Cerebral cortex (tissue), 2 donors: ENCODE results near the genes LPXN, OR5A2 and OR10V1.

GRCh38 chr11:57693637-57693983, 18.4 kb downstream of the MED19 start:
- PRO-cap, 2 experiments, result peak in 1 of 2 experiments; most common minus-strand start chr11:57693769 (in 1)

GRCh38 chr11:57762492-57762836, 862 bp downstream of the CTNND1 start:
- PRO-cap, 2 experiments, result no peak in any of the 2 experiments

DNA sequence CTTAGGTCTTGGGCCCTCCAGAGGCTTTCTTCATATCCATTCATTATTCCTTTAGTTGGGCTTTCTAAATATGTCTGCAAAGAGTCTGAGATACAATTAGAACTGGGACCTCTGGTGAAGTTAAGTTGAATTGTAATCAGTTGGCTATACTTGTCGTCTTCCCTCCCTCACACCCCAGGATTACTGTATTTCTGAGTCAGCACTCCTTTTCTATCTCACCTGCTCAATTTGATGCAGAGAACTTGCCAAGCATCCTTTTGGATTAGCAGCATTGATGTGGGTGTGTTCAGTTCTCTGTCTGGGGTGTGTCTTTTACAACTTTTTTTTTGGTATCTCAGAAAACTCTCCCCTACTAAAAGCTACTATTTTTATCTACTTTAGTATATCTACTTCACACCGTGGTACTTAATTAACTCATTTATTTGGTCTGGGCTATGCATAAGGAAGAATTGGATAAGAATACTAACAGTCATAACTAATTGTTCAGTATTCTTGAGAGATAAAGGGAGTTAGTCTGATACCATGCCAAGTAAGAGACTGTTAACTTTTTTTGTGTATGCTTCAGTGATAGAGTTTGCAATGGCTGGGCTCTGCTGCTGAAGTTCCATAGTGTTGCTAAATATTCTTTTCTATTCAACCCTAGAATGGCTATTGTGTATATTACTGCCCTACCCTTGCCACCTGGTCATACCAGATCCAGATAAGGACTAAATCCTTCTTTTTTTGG, 15.1 kb downstream of the CTNND1 start:
- PRO-cap, 2 experiments, result no peak in any of the 2 experiments

- PRO-cap, 2 experiments, result no peak in any of the 2 experiments
Measured at GRCh38 chr11:57819414-57819869, 57.8 kb downstream of the CTNND1 start.

GRCh38 chr11:57820986-57821578, 59.5 kb downstream of the CTNND1 start:
- PRO-cap, 2 experiments, result no peak in any of the 2 experiments

- PRO-cap, 2 experiments, result no peak in any of the 2 experiments
Measured at GRCh38 chr11:58058282-58059256, 27.8 kb downstream of the OR6Q1 start.

DNA sequence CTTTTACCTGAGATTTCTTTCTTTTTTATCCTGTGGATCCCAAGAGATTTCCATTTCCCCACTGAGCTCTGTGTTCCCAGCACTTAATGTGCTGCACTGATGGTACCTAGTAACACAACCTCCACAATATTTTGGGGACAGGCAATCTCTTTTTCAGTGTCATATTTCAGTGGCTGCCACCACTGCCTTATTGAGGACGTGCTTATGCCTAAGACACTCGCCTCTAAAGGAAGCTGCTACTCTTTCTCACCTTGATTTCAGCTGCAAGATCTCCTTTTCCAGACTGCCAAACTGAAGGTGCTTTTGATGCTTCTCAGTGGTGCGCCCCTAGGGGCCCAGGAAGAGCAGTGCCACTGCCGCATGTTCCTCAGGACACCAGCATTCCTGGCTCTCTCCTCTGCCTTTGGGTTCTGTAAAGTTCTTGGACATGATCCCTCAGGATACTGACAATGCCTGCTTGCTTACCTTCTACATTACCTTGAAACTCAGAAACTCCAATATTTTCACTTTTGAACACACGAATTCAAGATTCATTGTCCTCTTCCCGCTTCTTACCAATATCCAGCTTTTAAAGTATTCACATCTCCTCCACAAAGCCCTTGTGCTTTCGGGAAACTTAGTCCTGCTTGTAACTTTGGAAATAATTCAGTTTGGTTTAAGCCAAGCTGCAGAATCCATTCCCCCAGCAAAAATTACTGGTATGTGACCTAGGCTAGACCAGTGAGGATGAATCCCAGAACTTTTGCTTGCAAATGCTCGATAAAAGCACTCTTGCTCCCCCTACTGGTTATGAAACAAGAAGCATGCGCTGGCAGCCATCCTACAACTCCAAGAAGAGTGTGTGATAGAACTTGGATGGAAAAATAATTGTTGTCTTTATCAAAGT, 16.3 kb upstream of the OR5B21 start:
- PRO-cap, 2 experiments, result no peak in any of the 2 experiments

GRCh38 chr11:58575207-58576388, at the start of gene LPXN:
Gene LPXN, minus strand, starts transcription at chr11:58575856.
- PRO-cap, 2 experiments, result peak in 1 of 2 experiments; most common plus-strand start chr11:58575612 (in 1); most common minus-strand start chr11:58575440 (in 1)

- PRO-cap, 2 experiments, result no peak in any of the 2 experiments
Measured at GRCh38 chr11:58900895-58901501, 38.3 kb upstream of the GLYATL1 start.

- PRO-cap, 2 experiments, result no peak in any of the 2 experiments
Measured at GRCh38 chr11:58927205-58928067, 11.9 kb upstream of the GLYATL1 start.

DNA sequence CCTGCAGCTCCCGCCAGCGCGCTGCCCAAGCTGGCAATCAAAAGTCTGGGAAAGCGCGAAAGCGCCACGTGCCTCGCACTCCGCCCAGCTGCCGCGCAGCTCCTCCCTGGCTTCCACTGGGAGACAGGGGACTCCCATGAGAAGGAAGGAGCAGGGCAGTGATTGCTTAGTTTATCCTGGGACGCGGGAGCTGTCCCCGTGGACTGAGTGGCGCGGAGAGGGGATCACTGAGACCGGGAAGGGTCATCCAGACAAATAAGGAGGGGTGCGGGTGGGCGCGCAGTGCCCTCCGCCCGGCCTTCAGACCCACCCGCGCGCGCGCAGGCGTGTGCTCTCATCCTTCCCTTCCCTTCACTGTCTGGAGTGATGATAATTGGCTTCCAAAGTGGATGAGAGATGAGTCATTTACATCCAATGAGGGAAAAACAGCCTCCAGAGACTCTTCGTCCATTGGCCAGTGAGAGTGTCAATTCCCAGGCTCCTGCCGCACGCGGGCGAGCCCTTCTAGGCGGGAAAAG, 23.1 kb upstream of the GLYATL1B start:
- PRO-cap, 2 experiments, result peak in 1 of 2 experiments; most common minus-strand start position 356 of the sequence (in 1)

- PRO-cap, 2 experiments, result no peak in any of the 2 experiments
Measured at GRCh38 chr11:59097907-59098301, 9.1 kb upstream of the FAM111B start.

GRCh38 chr11:59102253-59102839, 4.7 kb upstream of the FAM111B start:
- PRO-cap, 2 experiments, result no peak in any of the 2 experiments

GRCh38 chr11:59171436-59171863, 482 bp upstream of the DTX4 start:
- PRO-cap, 2 experiments, result peak in 1 of 2 experiments; most common plus-strand start chr11:59171694 (in 1); most common minus-strand start chr11:59171589 (in 1)

- PRO-cap, 2 experiments, result no peak in any of the 2 experiments
Measured at GRCh38 chr11:59181520-59182609, 9.9 kb downstream of the DTX4 start.

DNA sequence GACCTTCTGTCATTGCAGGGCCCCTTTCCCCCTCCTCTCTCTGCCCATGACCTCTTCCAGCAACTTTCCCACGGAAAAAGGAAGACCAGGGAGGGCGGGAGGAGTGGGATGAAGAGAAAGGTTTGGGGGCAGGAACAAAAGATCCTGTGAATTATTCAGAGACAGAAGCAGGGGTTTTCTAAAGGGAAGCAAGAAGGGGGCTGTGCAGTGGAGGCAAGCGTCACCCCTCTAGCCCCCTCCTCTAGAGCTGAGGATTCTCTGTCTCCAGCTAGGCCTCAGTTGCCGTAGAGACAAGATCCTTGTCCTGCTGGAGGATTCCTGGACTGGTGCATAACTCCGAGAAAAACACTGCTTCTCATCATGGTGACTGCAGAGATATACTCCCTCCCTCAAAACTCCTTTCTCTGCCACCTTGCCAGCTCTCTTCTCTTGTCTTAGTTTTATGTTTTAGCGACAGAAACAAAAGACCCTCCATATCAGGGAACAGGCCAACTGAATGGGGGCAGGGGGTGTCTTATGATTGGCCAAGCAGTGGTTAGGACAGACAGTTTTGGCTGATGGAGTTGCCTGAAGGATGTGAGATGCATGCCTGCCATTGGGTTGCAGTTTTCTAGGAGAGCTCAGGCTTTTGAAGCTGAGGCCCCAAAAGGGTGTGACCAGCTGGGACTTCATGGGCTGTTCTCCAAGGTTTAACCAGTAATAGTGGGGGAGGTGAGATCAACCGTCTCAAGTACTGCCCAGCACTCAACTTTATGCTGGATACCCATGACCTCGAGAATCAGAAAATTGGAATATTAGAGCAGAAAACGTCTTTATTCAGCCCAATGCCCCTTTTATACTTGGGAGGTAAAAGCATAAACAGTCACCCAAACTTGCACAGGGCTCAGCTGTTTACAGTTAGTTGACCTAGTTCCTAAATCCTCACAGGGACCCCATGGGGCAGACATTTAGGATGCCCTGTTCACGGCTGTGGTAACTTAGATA, 13.3 kb downstream of the DTX4 start:
- PRO-cap, 2 experiments, result no peak in any of the 2 experiments

DNA sequence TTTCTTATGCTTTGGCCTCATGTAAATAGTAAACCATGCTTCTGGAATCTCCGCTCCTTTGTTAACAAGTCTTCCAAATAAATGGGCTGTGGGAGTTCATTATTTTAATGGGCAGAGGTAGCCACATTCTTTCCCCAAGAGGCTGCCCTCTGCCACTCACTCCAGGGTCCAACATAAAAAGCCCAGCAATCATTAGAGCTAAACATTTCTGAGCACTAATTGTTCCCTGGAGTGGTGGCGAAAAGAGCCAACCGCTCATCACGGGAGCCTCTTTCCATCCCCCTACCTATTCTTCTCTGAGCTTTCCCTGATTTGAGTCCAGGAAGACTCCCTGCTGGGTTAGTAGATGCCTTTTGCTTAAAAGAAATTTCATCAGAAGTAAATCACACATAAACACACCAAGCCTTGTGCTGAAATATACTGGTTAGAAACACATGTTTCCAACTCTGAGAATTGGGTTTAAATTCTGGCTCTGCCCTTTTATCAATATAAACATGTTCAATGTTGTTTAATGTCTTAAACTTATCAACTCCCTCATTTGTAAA, at the start of gene OR5A2:
TSS of gene OR5A2 (minus strand) at position 103 of the 545 bp plus-strand sequence.
- PRO-cap, 2 experiments, result no peak in any of the 2 experiments

DNA sequence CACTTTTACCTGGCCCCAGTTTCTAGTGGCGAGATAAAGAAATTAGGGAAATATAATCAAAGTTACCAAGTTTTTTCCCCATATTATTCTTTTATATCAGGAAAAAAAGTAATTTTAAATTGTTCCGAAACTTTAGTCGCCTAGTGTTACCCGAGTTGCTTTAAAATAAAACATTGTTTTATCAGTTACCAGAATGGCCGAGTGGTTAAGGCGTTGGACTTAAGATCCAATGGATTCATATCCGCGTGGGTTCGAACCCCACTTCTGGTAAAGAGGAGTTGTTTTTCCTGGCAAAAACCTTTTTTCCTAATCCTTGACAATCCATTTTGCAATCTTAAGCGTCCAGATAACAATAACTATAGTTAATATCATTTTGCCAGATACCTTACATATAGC, 40.2 kb downstream of the OR4D9 start:
- PRO-cap, 2 experiments, result no peak in any of the 2 experiments

GRCh38 chr11:59576780-59577108, 38.8 kb downstream of the OSBP start:
- PRO-cap, 2 experiments, result no peak in any of the 2 experiments

DNA sequence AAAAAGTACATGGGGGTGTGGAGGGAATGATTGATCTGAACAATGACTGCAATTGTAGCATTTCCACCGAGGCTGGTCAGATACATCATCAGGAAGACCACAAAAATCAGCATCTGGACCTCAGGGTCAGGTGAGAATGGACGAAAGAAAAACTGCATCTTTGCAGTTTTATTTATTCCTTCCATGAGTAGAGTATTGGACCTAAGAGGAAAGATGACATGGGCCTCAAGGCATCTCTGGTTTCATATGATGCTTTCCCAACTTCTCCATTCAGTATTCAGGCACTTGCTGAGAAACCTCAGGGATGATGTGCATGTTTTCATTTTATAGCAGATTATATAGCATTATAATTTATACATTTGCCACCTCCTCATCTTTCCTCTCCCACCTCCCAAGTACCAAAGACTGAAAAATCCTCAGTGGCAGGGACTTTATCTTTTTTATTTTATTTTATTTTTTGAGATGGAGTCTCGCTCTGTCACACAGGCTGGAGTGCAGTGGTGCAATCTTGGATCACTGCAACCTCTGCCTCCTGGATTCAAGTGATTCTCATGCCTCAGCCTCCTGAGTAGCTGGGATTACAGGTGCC, at the start of gene OR10V1:
TSS of gene OR10V1 (minus strand) at position 185 of the 589 bp plus-strand sequence.
- PRO-cap, 2 experiments, result no peak in any of the 2 experiments